GM23338 (cell line): Measurements from ENCODE around the gene TMEM179.

DNA sequence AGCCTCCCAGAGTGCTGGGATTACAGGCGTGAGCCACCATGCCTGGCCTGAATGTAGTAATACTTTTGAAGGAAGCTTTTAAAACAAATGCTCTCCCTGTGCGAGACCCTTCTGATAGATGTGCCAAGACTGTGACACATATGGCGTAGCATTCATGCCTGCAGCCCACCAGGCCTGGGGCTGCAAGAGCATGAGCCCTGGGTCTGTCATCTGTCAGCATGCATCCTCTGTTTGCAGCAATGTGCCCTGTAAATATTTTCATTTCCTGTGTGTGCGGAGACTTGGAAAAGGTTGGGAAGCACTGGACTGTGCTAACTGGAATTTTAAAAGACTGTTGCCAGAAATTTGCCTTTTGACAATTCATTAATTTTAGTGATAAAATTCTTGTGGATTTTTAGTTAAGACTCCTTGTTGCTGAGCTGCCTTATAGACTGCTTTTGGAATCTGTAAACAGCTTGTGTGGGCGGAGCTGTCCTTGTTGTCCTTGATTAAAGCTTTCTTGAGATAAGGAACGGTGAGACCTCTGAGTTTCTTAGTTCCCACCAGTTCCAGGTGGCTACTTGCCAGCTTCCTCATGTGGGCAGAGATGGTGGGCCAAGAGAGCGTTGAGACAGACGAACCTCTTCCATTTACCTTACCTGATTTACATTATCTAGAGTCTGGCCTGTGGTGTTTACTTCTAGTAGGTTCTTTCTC, 23.4 kb downstream of the MARK3 start:
- PRO-cap, result no peak
- RAMPAGE, long total RNA, result no peak

- PRO-cap, result no peak
- RAMPAGE, long total RNA, result no peak
Observed at GRCh38 chr14:103483904-103484494, 38.6 kb downstream of the CKB start.

GRCh38 chr14:103543690-103544243, 14.8 kb downstream of the TRMT61A start:
- PRO-cap, result unidirectional peak, minus-strand start at chr14:103543860
- RAMPAGE, long total RNA, result no peak

- PRO-cap, result no peak
- RAMPAGE, long total RNA, result no peak
Observed at GRCh38 chr14:103556345-103556670, 6.1 kb downstream of the BAG5 start.

DNA sequence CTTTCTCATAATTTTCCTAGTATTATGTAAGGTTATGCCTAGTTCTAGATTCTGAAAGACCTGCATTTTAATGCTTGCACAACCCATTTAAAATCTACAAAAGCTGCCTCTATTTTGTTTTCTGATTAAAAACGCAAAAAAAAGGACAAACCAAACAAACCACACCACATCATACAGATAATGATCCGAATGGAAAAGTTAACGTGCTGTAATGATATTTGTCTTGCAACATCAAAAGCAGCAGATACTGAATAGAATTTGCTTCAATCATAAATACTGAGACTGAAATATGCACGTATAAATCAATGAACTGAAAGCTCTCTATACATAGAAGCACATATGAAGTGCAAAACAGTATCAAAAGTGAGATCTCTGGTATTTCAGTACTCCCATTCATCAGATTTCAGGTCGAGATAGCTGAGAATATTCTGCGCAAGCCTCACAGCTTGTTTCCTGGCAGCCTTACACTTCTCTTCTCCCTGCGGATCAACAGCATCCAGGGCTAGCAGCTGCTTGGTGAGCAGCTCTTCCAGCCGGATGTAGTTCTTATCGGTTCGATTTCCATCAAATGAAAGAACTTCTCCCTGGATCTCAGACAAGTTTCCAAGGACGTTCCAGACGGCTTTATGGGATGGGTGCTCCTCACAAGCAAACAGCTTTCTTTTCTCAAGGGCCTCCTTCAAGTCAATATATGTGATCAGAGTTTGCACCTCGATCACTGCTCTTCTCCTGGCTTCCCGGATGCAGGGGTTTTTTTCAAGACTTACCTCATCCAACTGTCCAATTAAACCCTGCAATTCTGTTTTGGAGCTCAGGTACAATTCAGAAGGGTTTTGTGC, 2.8 kb downstream of the BAG5 start:
- PRO-cap, result no peak
- RAMPAGE, long total RNA, result no peak

DNA sequence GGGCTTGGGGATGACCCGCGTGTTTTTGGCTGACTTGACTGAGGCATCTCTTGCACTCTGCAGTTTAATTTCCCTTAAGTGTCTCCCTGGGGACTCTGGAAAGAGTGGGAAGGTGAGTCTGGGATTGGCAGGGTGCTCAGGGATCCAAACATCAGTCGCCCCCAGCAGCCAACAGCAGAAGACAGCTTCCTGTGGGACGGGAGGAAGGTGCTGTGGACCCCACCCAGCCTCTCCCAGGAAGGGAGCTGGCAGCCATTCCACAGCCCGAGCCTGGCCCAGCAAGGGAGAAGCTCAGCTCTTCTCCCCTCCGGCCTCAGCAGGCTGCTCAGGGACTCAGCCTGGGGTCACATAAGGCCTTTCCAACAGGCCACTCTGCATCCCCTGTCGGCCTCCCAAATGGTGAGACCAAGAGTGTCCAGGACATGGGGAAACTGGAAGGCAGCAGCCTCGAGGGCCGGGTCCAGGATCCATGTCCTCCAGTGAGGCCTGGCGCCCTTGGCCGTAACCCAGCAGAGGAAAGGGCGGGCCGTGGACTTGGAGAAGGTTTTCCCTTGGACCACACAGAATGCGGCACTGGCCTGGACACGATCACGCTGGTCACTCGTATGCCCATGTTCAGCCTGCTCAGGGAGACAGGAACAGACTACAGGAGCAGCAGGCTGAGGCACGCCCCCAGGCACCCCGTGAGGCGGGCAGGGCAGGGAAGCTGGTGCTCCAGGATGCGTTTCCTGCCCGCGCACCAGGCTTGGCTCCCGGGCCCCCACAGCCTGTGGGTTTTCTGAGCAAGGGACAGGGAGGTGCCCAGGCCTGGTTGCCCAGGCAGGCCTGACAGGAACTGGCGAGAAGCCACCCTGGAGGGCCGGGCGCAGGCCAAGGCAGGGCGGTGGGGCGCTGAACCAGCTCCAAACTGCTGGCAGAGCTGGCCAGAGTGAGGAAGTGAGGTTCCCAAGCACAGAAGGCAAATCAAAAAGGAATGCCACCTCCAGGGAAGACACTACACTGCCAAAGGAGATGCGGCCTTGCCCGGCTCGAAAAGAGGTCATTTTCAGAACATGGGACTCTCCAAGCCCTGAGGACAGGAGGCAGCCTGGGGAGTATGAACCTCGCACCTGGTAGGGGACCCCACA, 3.4 kb downstream of the XRCC3 start:
- PRO-cap, result no peak
- RAMPAGE, long total RNA, result no peak

DNA sequence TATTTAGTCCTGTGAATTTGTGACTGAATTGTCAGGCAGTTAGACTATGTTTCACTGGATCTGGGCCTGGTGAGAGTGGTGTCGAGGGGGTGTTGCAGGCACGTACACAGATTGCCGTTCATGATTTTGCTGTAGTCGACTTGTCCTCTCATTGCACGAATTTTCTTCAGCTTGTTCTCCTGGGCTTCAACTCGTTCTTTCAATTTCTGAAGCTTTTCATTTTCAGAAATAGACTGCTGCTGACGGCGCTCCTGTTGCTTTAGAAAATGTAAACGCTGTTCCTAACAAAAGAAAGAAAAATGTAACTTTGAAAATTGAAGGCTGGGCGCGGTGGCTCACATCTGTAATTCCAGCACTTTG, 38.3 kb downstream of the ZFYVE21 start:
- PRO-cap, result no peak
- RAMPAGE, long total RNA, result no peak

DNA sequence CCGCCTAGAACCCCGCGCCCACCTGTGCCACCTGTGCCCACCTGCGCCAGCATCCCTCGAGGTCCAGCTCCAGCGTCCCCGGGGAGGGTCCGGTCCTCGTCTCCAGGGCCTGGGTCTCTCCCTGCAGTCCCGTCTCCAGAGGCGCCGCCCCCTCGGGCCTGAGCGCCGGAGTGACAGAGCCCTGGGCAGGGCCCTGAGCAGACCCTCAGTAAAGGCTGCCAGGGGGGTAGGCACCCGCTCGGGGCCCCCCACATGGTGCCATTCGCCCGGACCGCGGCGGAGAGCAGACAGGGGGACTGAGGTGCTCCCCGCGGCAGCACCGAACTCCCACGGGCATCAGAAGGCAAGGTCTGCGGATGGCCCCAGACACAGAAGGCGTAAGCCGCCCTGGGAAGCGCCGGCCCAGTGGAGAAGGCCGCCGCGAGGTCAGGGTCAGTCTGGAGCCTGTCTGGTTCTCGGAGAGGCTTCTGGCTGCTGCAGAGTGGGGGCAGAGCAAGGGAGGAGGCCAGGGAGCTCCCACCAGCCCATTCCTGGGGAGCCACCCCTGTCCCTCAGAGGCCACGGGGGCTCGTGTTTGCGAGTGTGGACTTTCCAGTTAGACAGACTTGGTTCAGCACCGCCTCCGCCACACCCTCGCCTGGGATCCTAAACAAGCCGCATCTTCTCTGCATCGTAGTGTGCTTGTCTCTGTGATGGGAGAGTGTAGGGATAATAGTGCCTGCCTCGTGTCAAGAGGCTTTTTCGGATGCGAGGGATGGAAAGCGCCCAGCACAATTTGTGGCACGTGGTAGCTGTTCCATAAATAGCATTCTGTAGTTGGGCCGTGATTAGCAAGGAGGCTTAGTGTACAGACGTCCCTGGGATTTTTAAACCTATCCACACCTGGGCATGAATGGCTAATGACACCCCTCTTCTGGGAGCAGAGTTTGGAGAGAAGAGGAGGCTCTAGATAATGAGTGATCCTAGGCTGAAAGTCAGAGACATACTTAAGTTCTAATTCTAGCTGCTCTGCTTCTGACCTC, 1.2 kb upstream of the PPP1R13B start:
- PRO-cap, result no peak
- RAMPAGE, long total RNA, result no peak

GRCh38 chr14:104048608-104049540, 36.6 kb upstream of the ASPG start:
- PRO-cap, result no peak
- RAMPAGE, long total RNA, result no peak

DNA sequence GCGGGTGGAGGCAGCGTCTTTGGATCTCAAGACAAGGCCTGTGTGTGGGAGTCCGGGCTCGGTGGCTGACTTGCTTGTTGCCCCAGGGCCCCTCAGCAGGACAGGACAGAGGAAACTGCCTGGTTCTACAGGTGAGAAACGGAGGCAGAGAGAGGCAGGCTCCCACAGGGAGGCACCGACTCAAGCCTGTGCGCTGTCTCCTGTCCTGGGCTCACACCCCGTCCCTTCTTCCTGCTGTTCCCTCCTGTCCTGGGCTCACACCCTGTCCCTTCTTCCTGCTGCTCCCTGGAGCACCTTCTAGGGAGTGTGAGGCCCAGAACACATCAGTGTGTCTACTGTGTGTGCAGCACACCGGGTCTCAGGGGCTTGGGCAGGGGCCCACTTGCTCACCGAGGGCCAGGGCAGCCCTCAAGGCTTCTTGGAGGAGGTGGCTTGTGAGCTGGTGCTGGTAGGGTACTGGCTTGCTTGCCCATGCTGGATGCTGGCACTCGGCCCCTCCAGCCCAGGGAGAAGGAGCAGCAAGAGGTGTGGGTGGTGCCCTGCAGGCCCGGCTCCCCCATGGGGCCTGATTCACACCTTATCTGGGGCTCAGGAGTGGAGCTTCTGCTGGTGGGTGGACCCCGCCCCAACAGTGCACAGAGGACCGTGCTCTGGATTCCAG, 15.0 kb downstream of the ASPG start:
- PRO-cap, result no peak
- RAMPAGE, long total RNA, result no peak

GRCh38 chr14:104115917-104116743, 22.3 kb upstream of the KIF26A start:
- PRO-cap, result no peak
- RAMPAGE, long total RNA, result no peak

DNA sequence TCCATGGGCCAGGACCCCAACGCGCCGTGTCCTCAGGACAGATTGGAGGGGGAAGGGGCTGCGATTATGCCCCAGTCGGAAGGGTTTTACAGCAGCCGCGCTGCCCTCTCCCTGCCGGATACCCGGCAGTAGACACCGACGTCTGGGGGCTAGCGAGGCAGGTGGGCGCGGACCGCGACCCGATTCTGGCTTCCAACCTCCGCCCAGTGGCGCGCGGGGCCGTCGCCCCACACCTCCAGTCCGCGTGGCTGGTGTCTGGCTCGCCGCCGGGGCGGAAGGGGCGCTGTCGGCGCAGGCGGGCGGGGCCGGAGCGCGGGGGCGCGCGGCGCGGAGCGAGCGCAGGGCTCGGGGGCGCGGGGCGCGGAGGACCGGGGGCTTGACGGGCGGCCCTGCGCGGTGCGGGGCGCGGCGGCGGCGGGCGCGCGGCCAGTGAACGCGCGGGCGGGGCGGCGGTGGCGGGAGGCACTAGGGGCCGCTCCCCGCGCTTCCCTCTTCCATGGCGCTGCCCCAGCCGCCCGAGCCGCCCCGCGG, 2.4 kb upstream of the KIF26A start:
- PRO-cap, result no peak
- RAMPAGE, long total RNA, result no peak

- PRO-cap, result no peak
- RAMPAGE, long total RNA, result no peak
Observed at GRCh38 chr14:104155556-104156136, 17.3 kb downstream of the KIF26A start.

DNA sequence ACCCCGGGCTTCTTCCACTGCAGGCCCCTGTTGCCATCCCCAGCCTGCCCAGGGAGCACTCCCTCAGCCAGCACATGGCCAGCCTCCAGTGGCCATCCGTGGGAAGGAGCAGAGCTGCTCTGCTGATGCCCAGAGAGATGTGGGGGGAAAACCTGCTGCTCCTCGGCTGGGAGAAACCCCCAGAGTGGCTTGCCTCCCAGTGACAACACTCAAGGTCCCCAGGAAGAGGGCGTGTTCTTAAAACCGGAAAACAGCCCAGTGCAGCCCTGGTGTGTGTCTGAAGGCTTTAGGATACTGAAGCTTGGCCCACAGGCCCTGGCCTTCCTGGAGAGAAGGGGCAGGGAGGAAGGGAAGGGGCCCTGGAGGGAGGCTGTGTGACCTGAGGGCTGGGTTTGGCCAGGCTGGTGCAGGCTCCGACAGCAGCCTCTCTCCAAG, 190.3 kb upstream of the C14orf180 start:
- PRO-cap, result no peak
- RAMPAGE, long total RNA, result no peak

DNA sequence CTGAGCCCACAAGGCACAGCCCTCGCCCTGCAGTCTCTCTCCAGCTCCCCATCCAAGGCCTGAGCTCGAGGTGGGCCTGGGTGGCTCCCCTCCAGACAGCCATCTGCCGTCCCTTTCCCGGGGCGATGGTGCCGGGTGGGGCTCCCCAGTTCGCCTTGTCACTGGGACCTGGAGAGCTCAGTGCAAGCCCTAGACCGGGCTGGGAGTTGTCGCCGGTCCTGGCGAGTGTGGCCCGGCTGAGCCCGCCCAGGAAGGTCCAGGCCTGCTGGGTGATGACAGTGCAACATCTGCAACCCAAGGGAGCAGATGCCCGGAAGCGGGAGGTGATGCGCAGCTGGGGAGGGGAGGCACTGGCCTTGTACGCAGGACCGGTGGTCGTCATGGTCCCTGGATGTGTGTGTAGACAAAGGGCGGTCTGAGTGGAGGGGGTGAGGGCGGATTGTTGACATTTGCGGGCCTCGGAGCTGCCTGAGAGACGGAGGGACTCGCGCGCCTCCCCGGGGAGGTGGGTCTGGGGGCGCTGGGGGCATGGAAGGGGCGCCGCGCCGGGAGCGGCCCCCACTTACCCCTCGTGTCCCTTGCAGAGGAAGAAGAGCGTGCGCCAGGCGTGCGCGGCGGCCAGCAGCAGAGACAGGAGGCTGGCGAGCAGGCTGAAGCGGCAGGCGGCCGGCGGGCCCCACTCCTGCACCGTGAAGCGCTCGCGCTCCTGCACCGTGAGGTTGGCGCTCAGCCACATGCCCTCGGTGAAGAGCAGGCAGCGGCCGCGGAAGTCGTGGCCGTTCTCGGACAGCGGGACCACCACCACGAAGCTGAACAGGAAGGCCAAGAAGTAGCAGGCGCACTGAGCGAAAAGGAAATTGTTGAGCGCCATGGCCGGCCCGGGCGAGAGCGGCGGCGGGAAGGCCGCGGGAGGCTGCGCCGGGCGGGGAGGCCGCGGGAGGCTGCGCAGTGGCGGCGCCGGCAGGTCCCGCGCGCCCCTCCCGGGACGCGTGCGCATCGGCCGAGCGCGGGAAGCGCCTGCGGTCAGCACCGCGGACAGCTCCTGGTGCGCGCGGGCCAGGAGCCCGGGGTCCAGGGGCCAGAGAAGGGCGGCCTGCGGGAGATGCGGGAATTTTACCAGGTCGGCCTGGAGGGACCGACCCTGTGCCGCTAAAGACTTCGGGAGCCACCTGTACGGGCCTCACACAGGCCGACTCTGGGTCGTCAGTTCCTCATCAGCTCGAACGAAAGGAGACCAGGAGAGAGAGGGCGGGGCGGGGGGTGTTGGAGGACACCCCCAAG, at the start of gene TMEM179:
TMEM179 (minus strand) TSS at position 902 of the 1,281 bp plus-strand sequence.
- PRO-cap, result no peak
- RAMPAGE, long total RNA, result no peak

DNA sequence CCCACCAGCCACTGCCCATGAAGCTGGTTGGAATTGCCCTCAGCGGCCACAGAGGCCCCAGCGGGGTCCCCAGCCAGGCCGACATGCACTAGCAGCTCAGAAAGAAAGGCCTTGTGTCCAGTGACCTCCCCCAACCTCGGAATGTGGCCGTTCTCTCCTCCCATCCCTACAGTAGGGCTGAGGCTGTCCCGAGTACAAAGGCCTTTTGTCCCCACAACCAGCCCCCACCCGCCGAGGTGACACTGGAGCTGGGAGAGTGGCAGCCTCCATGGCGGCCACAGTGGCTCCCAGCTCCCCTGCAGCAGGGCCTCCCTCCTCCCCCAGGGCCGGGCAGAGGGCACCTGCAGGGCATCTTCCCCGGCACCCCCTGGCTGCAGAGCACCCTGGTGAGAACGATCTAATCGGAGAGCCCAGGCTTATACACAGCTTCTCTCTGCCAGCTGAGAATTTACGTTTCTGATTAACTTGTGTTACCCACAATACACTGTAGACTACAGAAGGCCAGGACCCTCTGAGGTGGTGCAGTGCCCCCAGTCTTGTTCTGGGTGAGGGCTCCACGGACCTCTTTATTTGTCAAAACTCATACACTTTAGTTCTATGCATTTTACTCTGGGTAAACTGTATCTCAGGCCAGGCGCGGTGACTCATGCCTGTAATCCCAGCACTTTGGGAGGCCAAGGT, 23.2 kb upstream of the INF2 start:
- PRO-cap, result bidirectional peak, plus-strand start at position 242 of the sequence, minus-strand start at position 143 of the sequence
- RAMPAGE, long total RNA, result no peak

- PRO-cap, result no peak
- RAMPAGE, long total RNA, result no peak
Observed at GRCh38 chr14:104694113-104694536, 4.7 kb downstream of the INF2 start.

- PRO-cap, result no peak
- RAMPAGE, long total RNA, result no peak
Observed at GRCh38 chr14:104729339-104730025, 5.5 kb downstream of the ADSS1 start.

- PRO-cap, result no peak
- RAMPAGE, long total RNA, result no peak
Observed at GRCh38 chr14:104771787-104772444, 19.0 kb downstream of the SIVA1 start.

DNA sequence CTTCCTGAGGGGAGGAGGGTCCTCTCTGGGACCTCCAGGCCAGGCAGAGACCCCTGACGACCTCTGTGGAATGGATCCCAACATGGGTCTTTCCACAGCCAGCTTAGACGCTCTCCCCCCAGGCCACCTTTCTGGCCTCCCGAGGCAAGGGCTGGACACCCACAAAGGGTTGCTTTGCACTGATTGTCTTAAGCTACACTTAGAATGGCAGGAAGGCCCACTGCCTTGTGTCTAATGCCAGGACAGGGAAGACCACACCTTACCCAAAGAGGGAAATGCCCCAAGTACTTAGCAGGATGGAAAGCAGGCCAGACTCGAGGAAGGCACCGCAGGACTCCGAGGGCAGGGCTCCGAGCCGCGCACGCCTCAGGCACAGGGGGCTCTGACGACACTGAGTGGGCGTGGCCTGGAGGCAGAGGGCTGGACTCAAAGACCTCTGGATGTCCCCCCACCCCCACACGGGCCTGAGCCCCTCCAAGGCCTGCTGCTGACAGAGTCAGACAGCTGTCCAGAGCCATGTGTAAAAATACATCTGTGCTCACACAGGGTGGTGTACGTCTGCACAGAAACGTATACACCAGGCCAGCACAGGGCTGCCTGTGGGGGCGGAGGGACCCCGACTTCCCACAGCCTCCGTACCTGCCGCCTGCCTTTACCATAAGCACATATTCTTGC, 1.6 kb downstream of the AKT1 start:
- PRO-cap, result no peak
- RAMPAGE, long total RNA, result no peak